ENCODE measurements around the genes ZNF550, ZNF154, ZNF135, ZSCAN18 and ZNF446.

GRCh38 chr19:56315064-56315658 lies 522 bp upstream of the ZSCAN5A start:
- PRO-cap, 3 experiments: peak in 3 of 3 experiments; most common plus-strand start chr19:56315277 (in 3); most common minus-strand start chr19:56315182 (in 2)

DNA sequence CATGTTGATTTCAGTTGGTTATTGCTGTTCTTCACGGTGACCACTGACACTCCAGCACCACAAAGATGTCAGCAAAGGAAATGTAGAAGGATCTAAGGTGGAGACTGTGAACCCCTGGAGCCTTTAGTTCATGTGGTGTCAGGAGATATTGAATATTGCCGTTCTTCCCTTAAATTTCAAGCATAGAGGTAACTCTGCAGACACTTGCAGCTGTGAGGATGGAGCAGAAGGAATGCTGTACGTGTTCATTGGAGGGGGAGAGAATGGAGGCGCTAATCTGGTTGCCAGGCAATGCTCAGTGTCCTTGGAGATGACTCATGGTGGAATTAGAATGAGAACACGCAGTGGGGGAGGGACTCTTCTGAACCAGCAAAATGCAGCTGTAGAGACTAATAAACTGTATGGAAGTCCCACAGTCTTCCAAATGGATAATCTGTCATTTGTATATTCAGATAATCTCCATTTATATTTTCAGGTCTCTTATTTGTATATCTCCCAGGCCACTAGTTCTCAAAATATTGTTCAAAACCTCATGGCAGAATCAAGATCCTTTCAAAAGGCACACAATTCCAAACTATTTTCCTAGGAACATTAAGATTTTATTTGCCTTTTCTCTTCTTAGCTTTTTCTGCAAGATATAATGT lies 21.0 kb upstream of the ZNF835 start:
- PRO-cap, 3 experiments: no peak in any of the 3 experiments

- PRO-cap, 3 experiments: no peak in any of the 3 experiments
Measured at GRCh38 chr19:56815847-56816397, 24.6 kb downstream of the PEG3 start.

- PRO-cap, 3 experiments: peak in 3 of 3 experiments; most common plus-strand start chr19:56840039 (in 3); most common minus-strand start chr19:56839761 (in 2)
Measured at GRCh38 chr19:56839525-56840221, 853 bp downstream of the PEG3 start.

DNA sequence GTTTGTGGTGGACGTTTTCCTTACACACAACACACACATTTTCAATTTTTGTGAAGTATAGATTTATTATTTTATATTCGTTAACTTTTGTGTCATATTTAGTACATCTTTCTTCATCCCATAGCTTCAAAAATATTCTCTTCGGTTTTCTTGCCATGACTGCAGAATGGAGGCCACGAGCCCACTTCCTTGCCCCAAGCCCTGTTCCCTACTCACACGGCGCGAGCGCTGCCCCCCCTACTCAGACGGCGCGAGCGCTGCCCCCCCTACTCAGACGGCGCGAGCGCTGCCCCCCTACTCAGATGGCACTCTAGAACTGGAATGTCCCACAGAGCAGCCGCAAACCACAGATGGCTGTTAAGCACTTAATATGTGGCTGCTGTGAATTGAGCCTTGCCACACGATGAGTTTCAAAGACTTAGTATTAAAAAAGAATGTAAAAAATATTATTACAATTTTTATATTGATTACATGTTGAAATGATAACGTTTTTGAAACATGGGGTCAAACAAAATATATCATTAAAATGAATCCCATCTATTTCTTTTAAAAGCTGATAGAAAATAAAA lies 102.3 kb upstream of the PEG3 start:
- PRO-cap, 3 experiments: peak in 1 of 3 experiments; most common plus-strand start position 244 of the sequence (in 1); most common minus-strand start position 242 of the sequence (in 1)

GRCh38 chr19:57394068-57395033 lies 4.7 kb downstream of the ZNF548 start:
- PRO-cap, 3 experiments: no peak in any of the 3 experiments

- PRO-cap, 3 experiments: peak in 3 of 3 experiments; most common plus-strand start chr19:57560003 (in 1); most common minus-strand start chr19:57559615 (in 2)
Measured at GRCh38 chr19:57559456-57560213, at the start of gene ZNF550. TSS of gene ZNF550 (minus strand) at chr19:57559863.

GRCh38 chr19:57577439-57577980 lies 1.2 kb downstream of the ZNF416 start:
- PRO-cap, 3 experiments: no peak in any of the 3 experiments

GRCh38 chr19:57708392-57709643 lies at the start of gene ZNF154:
TSS of gene ZNF154 (minus strand) at chr19:57709204.
- PRO-cap, 3 experiments: peak in 1 of 3 experiments; most common minus-strand start chr19:57709181 (in 1)

DNA sequence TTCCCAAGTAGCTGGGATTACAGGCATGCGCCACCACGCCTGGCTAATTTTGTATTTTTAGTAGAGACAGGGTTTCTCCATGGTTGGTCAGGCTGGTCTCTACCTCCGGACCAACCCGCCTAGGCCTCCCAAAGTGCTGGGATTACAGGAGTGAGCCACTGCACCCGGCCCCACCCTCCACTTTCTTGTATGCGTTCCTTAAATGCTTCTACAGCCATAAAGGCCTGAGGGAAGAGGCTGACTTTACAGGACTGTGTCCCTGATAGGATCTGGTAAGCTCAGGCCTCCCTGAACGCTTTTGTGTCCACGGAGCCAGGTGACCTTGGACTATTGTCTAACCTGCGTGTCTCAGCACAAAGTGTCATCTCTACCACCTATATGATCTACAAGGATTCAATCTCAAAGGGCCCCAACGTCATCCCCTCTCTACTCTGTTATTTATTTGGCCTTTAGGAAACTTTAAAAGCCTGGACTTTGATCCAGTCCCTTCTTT lies 803 bp downstream of the ZNF552 start:
- PRO-cap, 3 experiments: peak in 3 of 3 experiments; most common plus-strand start position 301 of the sequence (in 3); most common minus-strand start position 271 of the sequence (in 3)

GRCh38 chr19:57867703-57868487 lies 18.2 kb downstream of the ZNF587 start:
- PRO-cap, 3 experiments: no peak in any of the 3 experiments

DNA sequence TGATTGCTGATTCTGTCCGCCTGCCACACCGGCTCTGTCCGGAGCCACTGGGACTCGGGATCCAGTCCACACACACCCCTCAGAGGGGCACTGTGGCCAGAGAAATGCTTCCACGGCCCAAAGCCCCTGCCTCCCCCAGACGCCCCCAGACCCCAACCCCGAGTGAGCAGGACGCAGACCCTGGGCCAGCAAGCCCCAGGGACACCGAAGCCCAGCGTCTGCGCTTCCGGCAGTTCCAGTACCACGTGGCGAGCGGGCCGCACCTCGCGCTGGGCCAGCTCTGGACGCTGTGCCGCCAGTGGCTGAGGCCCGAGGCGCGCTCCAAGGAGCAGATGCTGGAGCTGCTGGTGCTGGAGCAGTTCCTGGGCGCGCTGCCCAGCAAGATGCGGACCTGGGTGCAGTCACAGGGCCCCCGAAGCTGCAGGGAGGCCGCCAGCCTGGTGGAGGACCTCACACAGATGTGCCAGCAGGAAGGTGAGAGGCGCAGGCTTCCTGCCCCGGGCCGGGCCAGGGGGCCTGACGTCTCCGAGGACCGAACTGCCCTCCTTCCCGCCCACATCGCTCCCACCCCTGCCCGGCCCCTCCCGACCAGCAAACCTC lies 4.0 kb downstream of the ZSCAN1 start:
- PRO-cap, 3 experiments: peak in 2 of 3 experiments; most common plus-strand start position 298 of the sequence (in 1); most common minus-strand start position 219 of the sequence (in 1)

GRCh38 chr19:58058978-58059384 lies at the start of gene ZNF135:
TSS of gene ZNF135 (plus strand) at chr19:58059282.
- PRO-cap, 3 experiments: peak in 3 of 3 experiments; most common plus-strand start chr19:58059294 (in 2); most common minus-strand start chr19:58059180 (in 2)

GRCh38 chr19:58059385-58060451 lies 636 bp downstream of the ZNF135 start:
- PRO-cap, 3 experiments: peak in 1 of 3 experiments; most common plus-strand start chr19:58059662 (in 1); most common minus-strand start chr19:58059515 (in 1)

DNA sequence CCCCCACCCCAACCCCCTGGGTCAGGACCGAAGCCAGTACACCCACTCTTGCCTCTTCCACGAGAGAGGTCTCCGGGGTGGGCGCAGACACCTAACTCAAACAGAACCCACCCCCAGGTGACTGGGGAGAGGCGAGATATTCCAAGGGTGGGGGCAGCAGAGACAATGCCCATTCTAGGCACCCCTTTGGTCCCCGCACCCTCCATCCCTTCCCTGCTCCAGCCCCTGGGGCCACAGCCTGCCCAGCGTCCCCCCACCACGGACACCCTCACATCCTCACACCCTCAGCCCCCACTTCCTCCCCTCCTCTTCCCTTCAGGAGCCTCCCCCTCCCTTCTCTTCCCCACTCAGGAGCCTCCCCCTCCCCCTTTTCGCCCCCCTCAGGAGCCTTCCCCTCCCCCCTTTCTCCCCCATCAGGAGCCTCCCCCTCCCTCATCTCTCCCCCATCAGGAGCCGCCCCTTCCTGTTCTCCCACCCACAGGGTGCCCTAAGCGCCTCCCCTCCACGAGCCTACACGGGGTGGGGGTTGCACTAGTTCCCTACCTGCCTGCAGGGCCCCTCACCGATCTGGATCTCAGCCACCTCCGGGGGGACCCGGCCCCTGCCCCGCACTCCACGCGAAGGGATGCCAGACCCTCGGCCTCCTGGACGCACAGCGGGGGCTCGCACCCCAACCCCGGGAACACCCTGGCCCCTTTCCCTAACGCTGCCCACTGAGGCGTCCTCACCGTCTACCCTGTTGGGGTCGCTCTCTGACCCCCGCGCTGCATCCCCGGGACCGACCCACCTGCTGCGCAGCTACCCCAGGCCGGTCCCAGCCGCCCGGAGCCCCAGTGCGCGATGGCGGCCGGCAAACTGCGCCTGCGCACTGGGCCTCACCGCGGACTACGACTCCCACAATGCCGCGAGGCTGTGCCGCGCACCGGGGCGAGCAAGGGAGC lies at the start of gene ZSCAN18:
Gene ZSCAN18 (minus strand): TSS at position 845 of the 941 bp plus-strand sequence.
- PRO-cap, 3 experiments: peak in 3 of 3 experiments; most common minus-strand start position 842 of the sequence (in 3)

DNA sequence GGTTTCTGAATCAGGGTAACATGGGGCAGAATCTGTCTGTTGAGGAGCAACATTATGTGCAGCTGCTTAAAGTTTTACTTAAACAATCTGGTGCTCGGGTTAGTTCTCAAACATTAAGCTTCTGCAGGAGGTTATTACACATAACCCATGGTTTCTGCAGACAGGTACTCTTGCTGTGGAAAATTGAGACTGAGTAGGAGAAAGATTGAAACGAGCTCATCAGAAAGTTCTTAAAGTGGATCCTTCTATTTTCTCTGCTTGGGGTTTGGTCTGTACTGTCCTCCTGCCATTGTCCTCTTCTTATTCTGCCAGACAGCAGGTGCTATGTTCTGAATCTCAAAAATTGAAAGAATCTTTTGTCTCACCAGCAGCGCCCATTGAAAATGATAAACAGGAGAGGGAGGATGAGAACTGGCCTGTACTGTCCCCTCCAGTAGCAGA lies 1.1 kb downstream of the ERVK3-1 start:
- PRO-cap, 3 experiments: no peak in any of the 3 experiments

DNA sequence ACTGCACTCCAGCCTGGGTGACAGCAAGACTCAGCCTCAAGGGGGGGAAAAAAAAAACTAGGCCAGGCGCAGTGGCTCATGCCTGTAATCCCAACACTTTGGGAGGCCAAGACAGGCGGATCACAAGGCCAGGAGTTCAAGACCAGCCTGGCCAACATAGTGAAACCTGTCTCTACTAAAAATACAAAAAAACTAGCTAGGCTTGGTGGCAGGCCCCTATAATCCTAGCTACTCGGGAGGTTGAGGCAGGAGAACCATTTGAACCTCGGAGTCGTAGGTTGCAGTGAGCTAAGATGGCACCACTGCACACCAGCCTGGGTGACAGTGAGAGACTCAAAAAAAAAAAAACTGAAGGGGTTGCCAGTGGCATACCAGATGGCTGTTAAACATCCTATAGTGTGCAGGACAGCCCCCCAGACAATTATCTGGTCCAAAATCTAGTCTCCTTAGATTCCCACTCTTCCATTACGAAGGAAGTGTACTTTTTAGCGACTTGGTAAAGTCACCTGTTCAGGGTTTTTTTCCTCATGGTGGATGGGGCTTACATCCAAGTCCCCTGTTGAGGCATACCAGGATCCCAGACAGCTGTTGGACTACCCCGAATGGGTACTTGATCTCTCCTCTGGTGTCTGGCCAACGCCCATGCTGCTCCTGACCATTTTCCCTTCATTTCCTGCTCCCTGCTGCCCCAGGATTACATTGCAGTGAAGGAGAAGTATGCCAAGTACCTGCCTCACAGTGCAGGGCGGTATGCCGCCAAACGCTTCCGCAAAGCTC lies 3.0 kb upstream of the RNF225 start:
- PRO-cap, 3 experiments: no peak in any of the 3 experiments

DNA sequence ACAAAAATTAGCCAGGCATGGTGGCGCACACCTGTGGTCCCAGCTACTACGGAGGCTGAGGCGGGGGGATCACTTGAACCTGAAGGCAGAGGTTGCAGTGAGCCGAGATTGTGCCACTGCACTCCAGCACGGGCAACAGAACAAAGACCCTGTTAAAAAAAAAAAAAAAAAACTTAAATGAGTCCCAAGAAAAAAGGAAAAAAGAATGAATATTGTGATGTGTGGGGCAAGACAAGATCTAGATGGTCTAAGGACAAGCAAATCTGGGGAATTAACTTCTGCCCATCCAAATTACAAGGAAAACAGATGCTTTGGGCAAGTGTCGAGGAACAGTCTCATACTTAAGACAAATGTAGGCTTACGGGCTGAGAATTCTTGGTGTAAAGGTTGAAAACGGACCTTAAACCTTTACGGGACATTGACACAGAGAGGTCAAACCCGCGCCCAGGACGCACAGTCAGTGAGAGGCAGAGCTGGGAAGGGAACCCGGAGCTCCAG lies 655 bp upstream of the ZNF324 start:
- PRO-cap, 3 experiments: no peak in any of the 3 experiments

- PRO-cap, 3 experiments: peak in 3 of 3 experiments; most common plus-strand start chr19:58476120 (in 1); most common minus-strand start chr19:58476741 (in 1)
Measured at GRCh38 chr19:58476076-58477041, at the start of gene ZNF446. TSS of gene ZNF446 (plus strand) at chr19:58476352.

- PRO-cap, 3 experiments: peak in 3 of 3 experiments; most common plus-strand start chr19:58559139 (in 2)
Measured at GRCh38 chr19:58559082-58559454, 657 bp upstream of the UBE2M start.

All from Metastatic Breast Carcinoma in the Ovary (tissue), 3 donors.